Ishikawa (cell line): ENCODE measurements around a stretch of chr2.

DNA sequence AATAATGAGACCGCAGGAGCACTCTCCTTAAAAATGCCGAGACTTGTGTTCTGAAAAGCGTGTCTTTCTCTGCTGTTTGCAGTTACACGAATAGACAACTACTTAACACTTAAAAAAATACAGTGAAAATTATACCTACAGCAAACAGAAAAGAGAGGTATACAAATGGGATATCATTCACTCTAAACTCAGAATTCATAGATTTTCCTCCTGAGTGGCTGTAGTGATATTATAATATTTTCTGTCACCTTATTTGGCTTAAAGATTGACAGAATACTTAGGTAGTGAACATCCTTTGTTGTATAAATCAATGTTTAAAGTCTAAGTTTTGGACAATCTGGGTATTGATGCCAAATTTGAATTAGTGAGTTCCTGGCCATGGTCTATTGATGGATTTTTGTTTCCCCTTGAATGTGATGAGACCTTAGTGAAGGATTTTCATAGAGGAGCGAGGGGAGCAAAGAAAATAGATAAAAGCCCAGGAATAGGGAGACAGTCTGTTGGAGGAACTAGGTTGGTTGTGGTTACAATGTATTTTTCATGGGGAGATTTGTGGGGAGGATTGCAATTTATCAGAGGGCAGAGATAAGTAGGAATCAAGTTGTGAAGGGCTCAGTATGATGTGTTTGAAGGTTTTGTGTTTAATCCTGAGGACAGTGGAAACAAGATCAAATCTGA is 108.8 kb downstream of the RHBDD1 start:
- RRBS: no CpG with 5 or more reads among the region's 5 CpGs

- RRBS: 2% methylated on average over 2 of the region's 13 CpGs
Observed at GRCh38 chr2:227163404-227163820, 593 bp downstream of the COL4A4 start.

- RRBS: no CpG with 5 or more reads among the region's 1 CpG
Observed at GRCh38 chr2:227186820-227187150, 22.4 kb downstream of the COL4A3 start.

DNA sequence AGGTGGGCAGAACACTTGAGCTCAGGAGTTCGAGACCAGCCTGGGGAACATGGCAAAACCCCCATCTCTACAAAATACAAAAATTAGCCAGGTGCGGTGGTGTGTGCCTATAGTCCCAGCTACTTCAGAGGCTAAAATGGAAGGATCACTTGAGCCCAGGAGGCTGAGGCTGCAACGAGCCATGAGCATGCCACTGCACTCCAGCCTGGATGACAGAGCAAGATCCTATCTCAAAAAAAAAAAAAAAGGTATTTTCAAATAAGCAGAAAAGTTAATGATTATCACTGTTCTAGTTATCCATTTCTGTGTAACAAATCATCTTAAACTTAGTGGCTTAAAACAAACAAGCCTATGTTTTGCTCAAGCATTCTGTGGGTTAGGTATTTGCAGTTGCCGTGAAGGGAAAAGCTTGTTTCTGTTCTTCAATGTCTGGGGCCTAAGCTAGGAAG is 13.9 kb downstream of the MFF start:
- RRBS: no CpG with 5 or more reads among the region's 4 CpGs

DNA sequence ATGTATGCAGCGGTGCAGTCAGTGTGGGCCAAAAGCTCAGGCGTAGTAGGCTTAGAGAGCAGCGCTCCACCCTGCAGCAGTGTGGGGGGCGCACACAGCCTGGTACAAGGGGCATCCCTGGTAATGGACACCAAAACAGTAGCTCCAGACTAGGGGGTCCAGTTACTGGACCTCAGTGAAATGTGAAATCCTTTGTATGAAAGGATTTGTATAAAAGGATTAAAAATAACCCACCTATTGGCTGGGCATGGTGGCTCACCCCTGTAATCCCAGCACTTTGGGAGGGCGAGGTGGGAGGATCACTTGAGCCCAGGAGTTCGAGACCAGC is 1.6 kb upstream of the TM4SF20 start:
- RRBS: no CpG with 5 or more reads among the region's 6 CpGs

- RRBS: no CpG with 5 or more reads among the region's 2 CpGs
Observed at GRCh38 chr2:227466170-227466639, 5.8 kb upstream of the AGFG1 start.

GRCh38 chr2:227495397-227495737 is 23.4 kb downstream of the AGFG1 start:
- RRBS: no CpG with 5 or more reads among the region's 5 CpGs

DNA sequence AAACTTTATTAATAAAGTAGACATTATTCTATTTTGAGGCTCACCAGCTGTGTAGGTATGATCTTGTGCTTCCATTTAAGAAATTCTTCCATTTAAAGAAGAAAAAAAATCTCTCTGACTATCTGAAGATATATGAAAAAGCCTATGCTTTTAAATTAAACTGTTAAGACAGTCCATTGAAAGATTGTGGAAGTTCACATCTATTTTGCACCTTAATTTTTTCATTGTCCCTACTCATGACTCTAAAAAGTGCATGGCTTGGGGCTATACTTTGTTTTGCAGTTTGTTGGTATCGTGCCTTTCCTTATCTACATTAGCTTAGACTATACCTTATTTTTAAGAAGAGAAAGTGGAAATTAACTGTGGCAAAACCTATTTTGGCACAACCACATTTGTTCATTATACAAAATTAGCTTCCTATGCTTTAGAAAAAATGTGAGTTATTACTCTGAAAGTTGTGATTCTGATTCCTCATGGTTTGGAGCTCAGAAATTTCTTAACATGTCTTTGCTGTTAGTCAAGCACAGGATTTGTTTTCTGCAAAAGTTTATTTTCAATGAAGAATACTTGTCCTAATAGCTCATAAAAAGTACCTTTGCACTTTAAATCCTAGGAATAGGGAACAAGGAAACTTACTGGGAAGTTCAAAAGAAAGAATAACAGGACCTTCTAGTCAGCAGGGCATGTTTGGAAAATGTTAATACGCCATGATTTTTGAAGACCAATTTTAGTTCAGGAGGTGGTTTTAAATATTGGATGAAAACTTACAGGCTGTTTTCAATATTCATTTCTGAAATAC is 38.2 kb upstream of the SCYGR2 start:
- RRBS: no CpG with 5 or more reads among the region's 2 CpGs

DNA sequence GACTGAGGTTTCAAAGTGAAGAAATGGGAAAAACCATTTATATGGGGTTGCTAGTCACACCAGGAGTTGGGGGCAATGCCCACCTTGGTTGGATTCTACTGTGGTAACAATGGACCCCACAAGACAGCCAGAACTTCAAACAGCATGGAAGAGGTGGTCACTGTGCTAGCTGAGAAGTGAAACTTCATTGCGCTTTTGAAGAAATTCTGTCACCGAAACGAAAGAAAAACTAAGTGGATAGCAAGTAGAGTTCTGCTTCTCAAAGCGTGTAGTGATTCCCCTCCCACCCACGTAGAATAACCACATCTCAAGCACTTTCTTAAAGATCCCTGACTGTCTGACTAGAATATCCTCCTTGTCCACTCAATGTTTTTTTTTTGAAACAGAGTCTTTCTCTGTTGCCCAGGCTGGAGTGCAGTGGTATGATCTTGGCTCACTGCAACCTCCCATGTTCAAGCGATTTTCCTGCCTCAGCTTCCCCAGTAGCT is 30.2 kb upstream of the CCL20 start:
- RRBS: no CpG with 5 or more reads among the region's 6 CpGs

DNA sequence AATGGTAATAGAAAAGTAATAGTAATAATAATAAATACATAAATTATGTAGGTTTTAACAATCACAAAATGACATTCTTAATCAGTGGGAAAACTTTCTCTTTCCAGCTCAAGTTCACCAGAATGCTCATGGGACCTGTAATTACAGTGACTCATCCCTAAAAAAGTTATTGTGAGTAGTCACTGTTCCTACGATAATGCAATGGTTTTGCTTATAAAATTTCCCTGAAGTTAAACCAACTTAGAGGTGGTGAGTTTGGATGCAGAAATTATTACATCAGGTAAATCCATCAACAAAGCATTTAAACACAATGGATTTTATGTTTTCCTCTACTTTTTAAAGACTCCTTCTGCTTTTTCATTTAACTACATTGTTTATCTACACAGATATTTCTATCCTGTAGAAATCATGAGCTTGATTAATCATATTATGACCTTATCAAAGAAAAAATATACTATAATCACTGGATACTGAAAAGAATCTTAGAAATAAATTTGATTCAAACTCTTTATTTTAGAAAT is 502.2 kb downstream of the PID1 start:
- RRBS: no CpG with 5 or more reads among the region's 1 CpG

- RRBS: no CpG with 5 or more reads among the region's 8 CpGs
Observed at GRCh38 chr2:229087567-229088526, 183.2 kb downstream of the PID1 start.

DNA sequence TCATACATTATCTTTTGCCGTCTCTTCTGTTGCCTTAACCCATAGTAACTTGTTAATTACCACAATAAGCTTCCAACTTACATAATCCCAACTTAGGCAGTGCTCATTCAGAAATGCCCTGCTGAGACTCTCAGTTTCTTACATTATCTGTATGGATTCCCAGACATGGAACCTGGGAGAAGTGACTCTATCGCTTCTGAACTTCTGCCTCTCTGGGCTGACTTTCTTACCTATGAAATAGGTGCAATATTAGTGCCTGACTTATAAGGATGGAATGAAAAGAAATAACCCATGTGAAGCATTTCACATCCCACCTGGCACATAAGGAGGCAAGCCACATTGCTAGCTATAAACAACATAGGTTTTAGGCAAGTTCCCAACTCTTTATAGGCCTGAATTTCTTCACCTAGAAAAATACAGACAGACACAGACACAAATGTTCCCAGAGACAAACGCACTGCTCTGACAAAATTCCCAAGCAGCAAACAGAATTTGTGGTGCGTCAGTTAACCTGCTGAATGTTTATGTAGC is 166.5 kb downstream of the PID1 start:
- RRBS: no CpG with 5 or more reads among the region's 4 CpGs

- RRBS: no CpG with 5 or more reads among the region's 3 CpGs
Observed at GRCh38 chr2:229139702-229140216, 131.3 kb downstream of the PID1 start.

DNA sequence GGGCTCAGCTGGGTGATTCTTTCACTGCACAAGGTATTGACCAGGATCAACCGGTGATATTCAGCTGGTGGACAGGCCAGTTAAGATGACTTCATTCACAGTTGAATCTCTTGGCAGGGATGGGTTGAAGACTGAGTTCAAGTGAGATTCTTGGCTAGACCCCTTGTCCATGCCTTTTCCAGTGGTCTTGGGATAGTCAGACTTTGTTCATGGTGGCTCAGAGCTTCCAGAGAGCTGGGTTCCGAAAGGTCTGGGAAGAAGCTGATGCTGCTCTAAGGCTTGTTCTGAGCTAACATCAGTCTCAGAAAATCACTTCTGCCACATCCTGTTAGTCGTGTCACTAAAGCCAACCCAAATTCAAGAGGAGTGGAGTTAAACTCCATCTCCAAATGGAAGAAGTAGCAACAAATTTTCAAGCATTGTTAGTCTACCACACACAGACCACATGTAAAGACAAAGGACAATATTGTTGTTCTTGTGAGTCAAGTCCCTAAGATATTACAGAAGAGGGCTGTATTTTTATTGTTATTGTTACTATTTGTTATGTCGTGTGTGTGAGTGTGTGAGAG is 77.9 kb downstream of the PID1 start:
- RRBS: no CpG with 5 or more reads among the region's 4 CpGs

DNA sequence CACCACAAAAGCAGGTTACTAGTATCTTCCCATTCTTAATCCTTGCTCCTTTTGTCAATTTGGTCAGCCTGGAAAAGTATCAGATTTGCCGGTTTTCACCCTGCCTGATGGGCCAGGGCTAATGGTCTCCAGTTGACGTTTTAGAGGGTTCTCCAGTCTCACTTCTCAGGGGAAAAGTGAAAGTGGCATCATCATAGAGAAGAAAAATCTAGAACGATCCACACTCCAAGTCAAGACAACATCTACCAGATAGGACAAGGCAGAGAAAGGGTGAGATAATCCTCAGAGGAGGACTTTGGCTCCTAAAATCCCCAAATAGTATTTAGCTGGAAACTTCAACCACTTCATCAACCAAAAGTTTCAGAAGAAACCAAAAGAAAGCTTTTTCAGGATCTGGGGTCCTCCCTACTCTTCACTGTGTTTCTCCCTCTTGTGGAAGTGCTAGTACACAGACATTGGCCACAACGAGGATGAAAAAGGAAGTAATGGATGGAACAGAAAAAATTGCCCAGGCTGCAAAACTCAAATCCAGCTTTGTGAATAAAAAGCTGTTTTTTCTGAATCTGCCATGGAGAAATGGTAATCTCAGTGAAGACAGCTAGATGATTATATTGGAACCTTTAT is 4.2 kb downstream of the PID1 start:
- RRBS: no CpG with 5 or more reads among the region's 4 CpGs

DNA sequence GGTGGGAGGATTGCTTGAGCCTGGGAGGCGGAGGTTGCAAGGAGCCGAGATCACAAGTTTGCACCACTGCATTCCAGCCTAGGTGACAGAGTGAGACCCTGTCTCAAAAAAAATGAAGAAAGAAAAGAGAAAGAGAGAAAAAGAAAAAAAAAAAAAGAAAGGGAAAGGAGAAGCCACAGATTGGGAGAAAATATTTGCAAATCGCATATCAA is 10.7 kb downstream of the DNER start:
- RRBS: no CpG with 5 or more reads among the region's 3 CpGs

GRCh38 chr2:229796514-229796987 is 82.2 kb upstream of the DNER start:
- RRBS: no CpG with 5 or more reads among the region's 3 CpGs

GRCh38 chr2:229802207-229802593 is 87.8 kb upstream of the DNER start:
- RRBS: no CpG with 5 or more reads among the region's 3 CpGs

DNA sequence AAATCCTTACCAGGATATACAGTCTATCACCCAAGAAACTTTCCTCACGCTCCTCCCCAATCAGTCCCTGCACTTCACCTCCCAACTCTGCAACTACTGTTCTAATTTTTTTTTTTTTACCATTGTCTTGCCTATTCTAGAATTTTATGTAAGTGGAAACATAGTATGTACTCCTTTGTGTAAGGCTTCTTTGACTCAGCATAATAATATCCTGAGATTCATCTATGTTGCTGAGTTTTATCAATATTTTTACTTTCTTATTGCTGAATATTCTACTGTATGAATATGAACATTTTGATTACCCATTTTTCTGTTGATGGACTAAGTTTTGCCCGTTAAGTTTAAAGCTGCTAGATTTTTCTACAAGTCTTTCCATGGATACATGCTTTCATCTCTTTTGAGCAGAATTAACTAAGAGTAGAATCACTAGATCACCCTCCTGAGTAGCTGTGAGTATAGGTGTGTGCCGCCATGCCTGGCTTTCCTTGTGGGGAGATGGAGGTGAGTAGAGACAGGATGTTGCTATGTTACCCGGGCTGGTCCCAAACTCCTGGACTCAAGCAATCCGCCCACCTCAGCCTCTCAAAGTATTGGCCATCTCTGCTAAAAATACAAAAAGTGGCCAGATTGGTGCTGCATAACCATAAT is 28.3 kb downstream of the TRIP12 start:
- RRBS: no CpG with 5 or more reads among the region's 5 CpGs

- RRBS: no CpG with 5 or more reads among the region's 3 CpGs
Observed at GRCh38 chr2:229902431-229902931, 19.3 kb downstream of the TRIP12 start.